SUDHL5 (cell line): ENCODE data around the gene MVB12B.

- PRO-cap, result bidirectional peak, plus-strand start at chr9:124940598, minus-strand start at chr9:124940535
Measured at GRCh38 chr9:124940094-124940883, 594 bp downstream of the GOLGA1 start.

GRCh38 chr9:124941700-124942159 is 847 bp upstream of the GOLGA1 start:
- PRO-cap, result bidirectional peak, plus-strand start at chr9:124941826, minus-strand start at chr9:124941774

DNA sequence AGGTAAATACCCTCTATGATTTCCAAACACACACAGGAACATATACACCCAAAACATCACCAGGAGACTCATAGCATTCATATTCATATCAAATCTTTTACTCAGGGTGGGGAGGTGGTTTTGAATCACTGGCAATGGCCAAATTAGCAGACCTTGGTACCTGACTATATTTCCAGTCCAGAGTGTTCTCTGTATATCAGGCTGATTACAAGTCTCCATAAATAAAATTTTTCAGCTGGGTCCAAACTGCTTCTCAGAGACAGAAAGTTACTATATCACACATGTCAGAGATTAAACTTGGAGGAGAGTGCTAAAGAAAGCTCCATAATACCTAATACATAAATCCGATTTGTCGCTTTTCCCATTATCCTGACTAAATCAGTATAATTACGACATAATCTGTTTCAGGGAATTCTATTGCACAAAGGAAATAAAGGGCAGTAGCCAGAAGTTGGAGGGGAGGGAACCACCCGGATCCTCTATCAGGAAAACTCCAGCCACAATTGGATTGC is 6.9 kb upstream of the GOLGA1 start:
- PRO-cap, result no peak

GRCh38 chr9:125259218-125259544 is 2.4 kb upstream of the GAPVD1 start:
- PRO-cap, result no peak

- PRO-cap, result no peak
Measured at GRCh38 chr9:125262179-125262820, 674 bp downstream of the GAPVD1 start.

DNA sequence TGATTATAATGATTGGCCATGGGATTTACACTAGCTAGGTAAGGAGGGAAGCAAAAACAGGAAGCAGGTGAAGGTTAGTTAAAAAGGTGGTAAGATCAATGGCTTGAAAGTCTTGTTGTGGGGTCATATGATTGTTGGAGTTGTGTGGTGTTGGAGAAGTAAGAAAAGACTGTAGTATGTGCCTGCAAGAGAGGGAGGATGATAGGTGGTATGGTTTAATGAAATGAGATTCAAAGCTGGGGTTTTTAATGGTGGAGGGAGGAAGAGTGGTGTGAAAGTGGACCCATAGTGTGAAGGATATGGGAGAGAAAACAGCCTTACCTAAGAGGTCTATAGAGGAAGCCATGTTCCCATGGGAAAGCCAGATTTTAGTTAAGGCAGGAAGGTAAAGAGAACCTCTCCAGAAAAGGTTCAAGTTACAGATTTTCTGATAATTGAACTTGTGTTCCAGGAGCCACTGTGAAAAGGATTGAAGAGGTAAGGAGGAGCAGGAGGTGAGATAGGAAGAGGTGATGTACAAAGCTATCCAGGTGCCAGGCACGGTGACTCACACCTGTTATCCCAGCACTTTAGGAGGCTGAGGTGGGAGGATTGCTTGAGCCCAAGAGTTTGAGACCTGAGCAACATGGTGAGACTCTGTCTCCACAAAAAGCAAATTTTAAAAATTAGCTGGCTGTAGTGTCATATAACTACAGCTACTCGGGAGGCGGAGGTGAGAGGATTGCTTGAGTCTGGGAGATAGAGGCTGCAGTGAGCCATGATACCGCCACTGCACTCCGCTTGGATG is 30.0 kb downstream of the GAPVD1 start:
- PRO-cap, result no peak

GRCh38 chr9:125374464-125375125 is 113.0 kb downstream of the GAPVD1 start:
- PRO-cap, result unidirectional peak, minus-strand start at chr9:125374848

DNA sequence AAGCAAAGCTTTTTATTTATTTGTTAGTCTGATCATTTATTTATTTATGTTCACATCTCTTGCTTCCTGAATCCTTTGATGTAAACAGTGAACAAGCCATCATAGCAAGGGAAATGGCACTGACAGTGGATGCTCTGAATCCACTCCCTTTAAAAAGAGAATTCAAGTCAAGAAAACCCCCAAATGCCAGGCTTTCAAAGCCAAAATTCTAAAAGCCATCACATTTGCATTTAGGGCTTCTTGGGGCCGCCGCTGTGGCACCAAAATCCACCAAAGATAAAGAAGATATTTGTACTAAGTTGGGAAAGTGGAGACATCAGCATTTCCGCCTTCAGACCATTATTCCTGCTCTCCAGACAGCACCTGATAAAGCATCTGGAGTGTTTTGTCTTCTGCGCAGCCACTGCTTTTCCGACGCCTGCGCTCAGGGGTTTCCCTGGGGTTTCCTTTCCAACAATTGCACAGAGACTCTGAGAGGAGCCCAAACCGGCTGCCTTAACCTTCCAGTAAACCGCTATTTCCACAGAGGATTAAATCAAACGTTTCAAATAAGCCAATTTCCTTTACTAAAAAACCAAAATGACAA is 98.7 kb downstream of the MAPKAP1 start:
- PRO-cap, result no peak

DNA sequence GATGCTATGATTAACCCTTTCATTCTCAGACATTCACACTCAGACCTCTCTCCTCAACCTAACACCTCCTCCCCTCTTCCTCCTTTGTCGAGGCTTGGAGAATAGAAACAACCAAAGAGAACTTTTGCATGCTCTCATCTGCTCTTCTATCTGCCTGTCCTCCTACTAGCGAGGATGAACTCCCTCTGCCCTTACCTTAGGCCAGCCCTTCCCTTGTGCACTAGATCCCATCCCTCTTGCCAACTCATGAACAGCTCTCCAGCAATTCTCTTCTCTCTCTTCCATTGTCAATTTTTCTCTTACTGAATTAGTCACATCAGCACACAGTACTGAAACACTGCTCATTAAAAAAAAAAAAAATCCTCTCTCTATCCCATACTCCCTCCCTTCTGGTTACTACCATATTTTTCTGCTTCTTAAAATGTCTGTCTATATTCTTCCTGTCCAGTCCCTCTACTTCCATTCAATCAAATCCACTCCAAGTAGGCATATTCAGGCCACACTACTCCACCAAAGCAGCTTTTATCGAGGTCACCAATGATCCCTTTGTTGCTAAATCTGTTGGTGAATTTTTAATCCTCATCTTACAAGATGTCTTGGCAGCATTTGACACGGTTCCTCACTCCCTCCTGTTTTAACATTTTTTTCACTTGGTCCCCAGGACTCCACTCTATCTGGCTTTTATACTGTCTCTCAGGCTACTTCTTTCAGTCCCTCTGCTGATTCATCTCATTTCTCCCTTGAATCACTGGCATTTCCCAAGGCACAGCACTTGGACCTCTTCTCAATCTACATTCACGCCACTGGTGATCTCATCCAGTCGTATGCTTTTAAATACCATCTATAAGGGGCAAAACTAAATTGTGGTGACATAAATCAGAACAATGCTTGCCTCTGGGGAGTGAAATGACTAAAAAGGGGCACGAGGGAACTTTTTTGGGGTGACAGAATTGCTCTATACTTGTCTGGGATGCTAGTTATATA is 47.3 kb downstream of the MAPKAP1 start:
- PRO-cap, result no peak

DNA sequence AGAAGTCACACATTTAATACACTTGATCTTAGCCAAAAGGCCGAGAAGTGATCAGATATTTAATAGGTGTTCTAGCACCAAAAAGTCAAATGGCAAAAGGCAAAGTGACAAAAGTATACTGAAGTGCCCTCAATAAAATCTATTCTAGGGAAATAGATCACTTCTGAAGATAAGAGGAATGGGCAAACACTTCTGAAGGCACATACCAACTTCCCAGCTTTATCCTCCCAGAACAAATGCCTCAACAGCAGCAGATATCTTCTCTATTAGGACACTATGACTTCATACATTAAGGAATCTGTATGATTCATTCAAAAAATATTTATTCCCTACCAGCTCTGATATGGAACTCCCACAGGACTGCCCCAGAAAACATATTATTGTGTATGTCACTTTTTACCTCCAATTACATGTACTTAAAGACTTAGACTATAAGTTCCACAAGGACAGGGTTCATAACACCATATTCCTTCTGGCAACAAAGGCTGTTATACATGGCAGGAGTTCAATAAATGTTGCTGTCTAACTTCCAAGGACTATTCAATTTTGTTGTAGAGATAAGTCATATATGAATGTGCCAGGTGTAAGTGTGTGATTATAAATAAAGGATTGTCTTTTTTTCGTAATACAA is 31.6 kb downstream of the MAPKAP1 start:
- PRO-cap, result no peak

DNA sequence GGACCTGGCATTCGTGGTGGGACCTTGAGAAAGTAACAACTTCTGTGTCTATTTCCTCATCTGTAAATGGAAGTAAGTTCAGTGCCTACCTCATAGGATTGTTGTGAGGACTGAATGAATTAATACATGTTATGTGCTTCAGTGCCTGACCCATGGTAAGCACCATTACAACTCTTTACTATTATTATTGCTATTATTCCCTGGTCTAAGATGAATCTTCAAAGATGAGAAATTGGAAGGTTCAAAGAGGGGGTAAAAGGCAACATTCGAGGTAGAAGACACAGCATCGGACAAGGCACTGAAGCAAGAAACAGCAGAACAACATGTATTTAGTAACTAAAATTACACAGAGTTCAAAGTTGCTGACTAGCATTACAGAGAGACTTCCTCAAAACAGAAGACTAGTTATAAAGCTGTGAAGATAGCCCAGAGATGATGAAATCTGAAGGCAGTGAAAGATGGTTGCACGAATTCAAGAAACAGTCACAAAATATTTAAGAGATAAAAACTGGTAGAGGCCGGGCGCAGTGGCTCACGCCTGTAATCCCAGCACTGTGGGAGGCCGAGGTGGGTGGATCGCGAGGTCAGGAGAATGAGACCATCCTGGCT is 16.4 kb downstream of the MAPKAP1 start:
- PRO-cap, result no peak

GRCh38 chr9:126326432-126327502 is at the start of gene MVB12B:
Gene MVB12B (plus strand): TSS chr9:126326829.
- PRO-cap, result no peak

- PRO-cap, result no peak
Measured at GRCh38 chr9:126389957-126390295, 63.3 kb downstream of the MVB12B start.

GRCh38 chr9:126396832-126397541 is 70.4 kb downstream of the MVB12B start:
- PRO-cap, result bidirectional peak, plus-strand start at chr9:126397300, minus-strand start at chr9:126397076

GRCh38 chr9:126469249-126469944 is 142.8 kb downstream of the MVB12B start:
- PRO-cap, result no peak

DNA sequence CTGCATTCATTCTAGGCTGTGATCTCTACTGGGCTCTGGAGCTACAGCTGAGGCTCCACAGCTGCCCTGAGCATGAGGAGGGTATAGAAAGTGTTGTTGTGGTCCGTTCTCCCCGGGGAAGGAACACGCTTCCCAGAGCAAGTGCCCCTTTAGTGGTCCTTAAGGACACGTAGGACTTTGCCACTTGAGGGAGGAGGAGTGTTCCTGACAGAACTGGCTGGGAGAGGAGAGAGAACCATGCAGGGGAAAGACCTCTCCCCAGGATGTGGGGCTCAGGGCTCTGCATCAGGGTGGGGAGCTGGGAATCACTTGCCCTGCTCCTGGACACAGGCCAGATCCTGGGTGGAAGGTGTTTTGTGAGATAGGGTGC is 117.3 kb upstream of the LMX1B start:
- PRO-cap, result no peak

DNA sequence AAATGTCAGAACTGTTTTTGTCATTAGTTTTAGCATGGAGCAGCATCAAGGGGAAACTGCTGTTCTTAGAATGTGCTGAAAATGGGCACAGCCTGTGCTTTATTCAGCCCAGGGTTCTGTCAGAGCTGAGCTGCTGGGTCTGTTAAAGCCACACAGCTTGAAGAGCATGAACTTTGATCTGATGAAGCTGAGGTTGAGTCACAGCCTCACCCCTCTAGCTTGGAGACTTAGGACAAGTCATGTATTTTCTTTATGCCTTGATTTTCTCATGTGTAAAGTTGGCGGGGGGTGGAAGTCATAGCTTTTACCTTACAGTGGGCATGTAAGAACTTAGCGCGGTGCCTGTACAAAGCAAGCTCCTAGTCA is 72.0 kb downstream of the RALGPS1 start:
- PRO-cap, result no peak

- PRO-cap, result no peak
Measured at GRCh38 chr9:127048968-127049462, 73.4 kb downstream of the ANGPTL2 start.

DNA sequence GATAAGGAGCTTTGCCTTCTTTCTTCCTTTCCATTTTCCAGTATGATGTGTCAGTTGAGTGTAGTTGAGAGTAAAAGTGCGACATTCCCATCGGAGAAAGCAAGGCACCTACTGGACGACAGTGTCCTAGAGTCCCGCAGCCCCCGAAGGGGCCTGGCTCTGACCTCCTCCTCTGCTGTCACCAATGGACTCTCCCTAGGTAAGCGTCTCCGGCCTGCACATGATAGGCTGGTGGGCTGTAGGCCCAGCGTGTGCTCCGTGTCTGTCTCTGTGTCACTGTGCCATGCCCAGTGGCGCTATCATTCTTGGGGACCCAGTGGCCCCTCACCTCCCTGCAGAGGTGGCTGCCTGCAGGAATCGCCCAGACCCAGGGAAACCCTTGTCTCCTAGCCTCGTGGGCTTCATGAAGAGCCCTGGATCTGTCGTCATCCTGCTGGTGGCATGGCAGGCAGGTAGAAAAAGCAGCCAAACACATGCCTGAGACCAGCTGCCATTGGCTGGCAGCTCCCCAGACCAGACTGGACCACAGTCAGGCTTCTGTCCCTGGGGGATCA is 68.1 kb upstream of the GARNL3 start:
- PRO-cap, result no peak

DNA sequence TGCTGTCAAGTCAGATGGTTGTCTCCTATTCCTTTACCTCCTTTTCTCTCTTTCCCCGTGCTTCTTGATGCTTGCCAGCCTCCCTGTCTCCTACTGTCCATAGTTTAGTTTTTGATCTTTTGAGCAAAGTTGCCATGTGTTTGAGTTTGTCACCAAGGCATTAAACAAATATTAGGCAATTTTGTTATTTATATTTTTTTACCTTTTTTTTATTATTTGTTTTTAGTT is 17.2 kb upstream of the GARNL3 start:
- PRO-cap, result no peak